AG09309 (cell line): ENCODE measurements around a stretch of chr2.

DNA sequence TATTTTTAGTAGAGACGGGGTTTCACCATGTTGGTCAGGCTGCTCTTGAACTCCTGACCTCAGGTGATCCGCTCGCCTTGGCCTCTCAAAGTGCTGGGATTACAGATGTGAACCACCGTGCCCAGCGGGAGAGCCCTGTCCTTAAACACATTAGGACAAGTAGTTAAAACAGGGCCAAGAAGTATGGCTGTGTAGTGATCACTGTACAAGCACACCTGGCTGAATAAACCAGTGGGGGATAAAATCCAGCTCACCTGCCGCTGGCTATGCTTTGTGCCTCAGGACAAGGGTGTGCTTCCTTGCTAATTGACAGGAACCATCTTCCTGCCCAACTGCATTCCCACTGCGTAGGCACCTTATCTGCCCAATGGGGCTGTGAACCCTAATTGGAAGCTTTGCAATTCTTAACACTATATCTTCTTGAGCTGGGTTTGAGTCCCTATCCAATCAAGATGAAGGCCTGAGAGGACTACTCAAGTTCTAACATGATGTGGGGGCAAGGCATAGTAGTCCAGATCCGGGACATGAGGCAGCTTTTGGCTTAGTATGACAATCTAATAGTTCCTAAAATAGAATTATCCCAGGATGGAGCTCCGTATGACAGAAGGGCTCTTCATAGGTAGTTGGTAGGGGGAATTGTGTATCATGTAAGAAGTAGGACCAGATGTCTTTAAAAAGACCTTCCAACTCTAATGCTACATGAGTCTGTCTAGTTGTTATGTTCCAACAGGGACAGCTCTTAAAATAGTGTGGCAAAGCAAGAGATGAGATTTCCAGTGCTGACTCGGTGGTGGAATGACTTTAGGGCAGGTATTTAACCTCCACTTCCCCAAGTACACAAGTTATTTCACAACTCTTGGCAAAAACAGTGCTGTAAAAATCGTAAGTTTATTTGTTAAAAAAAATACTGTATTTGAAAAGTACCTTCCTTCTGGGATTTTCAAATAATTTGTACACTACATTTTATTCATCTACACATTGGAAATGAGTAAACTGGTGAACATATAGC lies 2.2 kb upstream of the TMEM150A start:
- RRBS: no CpG with 5 or more reads among the region's 11 CpGs

GRCh38 chr2:85728861-85729535 lies 24.8 kb upstream of the ATOH8 start:
- RRBS: 2% methylated on average over 5 of the region's 17 CpGs

- RRBS: no CpG with 5 or more reads among the region's 7 CpGs
Observed at GRCh38 chr2:85766308-85766680, 12.5 kb downstream of the ATOH8 start.

GRCh38 chr2:85771777-85772945 lies 18.4 kb downstream of the ATOH8 start:
- RRBS: no CpG with 5 or more reads among the region's 48 CpGs

DNA sequence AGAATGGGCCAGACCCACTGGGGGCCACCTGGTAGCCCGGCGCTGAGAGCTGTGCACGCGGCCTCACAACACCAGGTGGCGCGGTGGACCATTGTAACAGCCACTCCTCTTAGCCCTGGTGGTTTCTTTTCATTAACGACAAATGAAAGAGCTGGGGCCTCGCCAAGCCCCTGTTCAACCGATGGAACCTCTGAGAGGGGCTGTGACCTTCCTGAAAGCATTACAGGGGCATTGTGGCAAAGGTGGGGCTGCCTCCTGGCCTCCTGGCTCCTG lies 61.4 kb downstream of the ST3GAL5 start:
- RRBS: no CpG with 5 or more reads among the region's 9 CpGs

- RRBS: no CpG with 5 or more reads among the region's 1 CpG
Observed at GRCh38 chr2:85996969-85997514, 108.3 kb upstream of the ST3GAL5 start.

- RRBS: 73% methylated on average over 3 of the region's 16 CpGs
Observed at GRCh38 chr2:86043870-86044611, 61.6 kb downstream of the POLR1A start.

DNA sequence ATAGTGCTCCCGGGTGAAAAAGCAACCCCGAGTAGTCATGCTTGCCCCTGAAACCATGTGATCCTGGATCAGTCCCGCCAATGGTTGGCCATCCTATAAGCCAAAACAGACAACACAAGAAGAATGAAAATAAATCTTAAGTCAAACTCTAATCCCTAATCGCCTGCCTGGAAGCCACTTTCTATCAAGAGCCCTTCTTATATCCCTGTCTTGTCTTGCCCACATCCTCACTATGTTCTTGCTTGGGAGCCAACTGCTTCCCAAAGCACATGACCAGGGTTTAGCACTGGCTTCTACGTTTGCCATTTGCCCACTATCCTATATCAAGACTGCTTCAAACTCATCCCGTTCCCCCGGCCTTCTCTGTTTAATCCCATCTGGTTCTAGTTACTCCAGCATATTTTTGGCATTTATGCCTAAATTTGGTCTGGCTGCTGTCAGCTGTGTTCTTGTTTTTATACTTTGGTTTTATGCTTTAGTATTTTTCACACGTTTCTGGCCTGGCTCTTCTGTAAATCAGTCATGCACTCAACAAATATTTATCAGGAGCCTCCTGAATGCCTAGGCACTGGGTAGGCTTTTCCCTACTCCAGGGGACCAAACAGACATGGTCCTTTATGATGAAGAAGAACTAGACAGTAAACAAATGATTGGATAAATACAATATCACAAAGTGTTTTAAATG lies 40.2 kb downstream of the POLR1A start:
- RRBS: no CpG with 5 or more reads among the region's 8 CpGs

DNA sequence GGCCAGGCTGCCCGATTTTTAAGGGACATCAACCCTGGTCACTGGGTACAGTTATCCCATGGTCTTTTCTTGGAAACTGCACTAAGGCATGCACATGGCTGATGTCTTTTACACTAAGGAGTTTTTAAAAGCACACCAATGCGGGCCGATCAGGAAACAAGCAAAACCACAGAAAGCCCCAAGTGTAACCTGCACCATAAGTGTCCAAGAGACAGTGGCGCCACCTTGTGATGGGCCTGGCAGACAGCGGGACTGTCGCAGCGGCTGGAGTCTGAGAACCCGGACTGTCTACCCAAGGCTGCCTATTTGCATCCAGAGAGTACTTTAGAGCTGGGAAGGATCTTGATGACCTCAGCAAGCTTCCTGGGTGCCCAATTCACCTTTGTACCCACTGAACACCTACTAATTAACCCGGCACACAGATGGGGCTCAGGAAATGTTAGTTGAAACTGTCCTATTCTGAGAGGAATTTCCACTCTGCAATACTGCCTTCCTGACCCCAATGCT lies 25.8 kb downstream of the POLR1A start:
- RRBS: no CpG with 5 or more reads among the region's 9 CpGs

DNA sequence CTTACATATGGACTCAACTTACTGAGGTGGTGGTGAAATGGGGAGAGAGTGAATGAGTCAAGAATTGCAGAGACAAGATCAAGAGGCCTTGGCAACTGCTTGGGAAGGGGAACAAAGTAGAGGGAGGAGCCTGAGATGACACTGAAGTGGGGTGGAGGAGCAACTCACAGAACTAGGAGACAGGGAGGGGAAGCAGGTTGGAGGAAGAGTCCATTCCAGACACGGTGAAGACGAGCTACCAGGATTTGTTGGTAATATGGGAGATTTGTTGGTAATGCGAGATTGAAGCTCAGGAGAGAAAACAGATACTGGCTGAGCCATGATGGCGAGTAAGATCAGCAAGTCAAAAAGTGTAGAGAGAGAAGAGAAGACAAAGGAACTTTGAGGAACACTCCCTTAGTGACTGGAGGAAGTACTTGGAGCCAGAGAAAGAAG lies 42.2 kb upstream of the KDM3A start:
- RRBS: no CpG with 5 or more reads among the region's 4 CpGs

DNA sequence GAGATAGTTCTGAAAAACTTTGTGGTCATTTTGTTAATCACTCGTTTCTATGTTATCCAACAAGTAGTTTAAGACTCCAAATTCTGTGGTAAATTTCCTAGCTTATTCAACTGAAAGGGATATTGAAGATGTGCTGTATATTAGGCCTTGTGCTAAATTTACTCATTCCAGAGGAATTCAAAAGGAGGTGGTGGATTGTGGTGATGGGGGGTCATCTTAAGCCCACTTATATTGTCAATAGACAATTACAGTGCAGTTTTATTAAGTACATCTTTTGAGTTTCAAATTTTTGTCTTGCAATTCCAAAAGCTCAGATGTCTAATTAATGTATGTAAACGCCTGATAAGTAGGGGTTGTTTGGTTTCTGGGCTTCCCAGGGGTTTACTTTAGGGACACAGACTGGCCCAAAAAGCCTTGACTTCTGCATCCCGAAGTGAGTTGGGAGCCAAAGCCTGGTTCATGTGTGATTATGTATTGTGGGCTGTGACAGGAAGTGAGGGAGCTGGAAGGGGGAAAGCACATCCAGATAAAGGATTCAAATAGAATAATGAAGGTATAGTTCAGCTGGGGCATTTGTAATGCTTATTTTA lies 8.1 kb downstream of the KDM3A start:
- RRBS: no CpG with 5 or more reads among the region's 3 CpGs

- RRBS: no CpG with 5 or more reads among the region's 9 CpGs
Observed at GRCh38 chr2:86483519-86484385, 42.6 kb downstream of the KDM3A start.

GRCh38 chr2:86603672-86604120 lies 20.0 kb downstream of the RNF103 start:
- RRBS: no CpG with 5 or more reads among the region's 3 CpGs

DNA sequence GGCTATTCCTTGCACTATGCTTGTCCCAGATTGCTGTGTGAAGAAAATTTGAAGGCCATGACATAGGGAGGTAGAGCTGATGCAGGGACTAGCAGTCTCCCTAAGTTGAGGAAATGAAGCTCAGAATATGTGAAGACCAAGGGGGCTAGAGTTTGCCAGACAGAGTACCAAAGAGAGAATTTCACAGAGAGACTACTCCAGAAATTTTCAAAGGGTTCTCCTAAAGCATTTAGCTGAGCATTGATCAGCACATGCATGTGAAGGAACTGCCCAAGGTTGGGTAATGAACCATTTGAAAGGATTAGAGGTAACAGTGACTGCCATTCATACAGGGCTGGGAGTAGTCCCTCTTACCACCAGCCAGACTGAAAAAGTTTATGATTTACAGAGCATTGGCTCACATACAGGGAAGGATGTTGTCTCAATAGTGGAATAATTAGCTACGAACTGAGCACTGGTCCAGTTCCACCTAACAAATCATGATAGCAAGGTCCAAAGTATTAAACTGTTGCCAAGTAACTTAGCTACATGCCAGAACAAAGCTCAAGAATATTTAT lies 25.4 kb upstream of the RNF103 start:
- RRBS: no CpG with 5 or more reads among the region's 1 CpG

GRCh38 chr2:86720909-86721397 lies 862 bp downstream of the RMND5A start:
- RRBS: no CpG with 5 or more reads among the region's 41 CpGs

DNA sequence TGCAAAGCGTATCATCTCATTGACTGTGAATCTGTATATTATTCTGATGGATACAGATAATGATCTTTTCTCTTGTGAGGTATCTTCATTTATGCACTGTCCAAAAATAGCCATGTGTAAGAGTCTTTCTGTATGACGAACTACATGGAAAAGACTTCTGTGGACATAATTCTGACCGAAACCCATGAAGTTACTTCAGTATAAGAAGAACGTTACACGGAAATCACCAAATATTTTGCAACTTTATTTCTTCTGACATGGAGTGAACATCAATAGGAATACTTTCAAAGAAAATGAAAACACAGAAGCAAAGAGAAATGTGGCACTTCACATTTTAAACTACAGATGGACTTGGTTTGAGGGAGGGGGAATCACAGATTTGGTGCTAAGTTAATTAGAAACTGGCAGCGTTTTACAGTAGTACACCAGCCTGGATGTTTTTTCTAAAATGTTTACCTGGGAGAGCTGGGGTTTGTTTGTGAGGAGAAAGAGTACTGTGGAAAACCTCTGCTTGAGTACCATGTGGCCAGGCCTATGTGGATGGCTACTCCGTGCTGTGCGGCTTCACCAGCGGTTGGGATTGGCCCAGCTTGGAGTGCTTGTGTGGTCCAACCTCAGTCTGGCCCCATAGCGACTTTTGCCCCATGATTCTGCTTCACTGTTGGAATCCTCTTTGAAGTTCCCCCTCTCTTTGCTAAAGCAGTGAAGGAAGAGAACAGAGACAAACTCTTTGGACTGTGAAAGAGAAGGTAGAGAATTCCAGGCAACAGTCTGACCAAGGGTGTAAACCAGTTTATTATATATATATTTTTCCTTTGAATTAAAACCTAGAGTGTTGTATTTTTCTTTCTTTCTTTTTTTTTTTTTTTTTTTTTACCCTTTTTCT lies 16.0 kb downstream of the CD8A start:
- RRBS: no CpG with 5 or more reads among the region's 10 CpGs

DNA sequence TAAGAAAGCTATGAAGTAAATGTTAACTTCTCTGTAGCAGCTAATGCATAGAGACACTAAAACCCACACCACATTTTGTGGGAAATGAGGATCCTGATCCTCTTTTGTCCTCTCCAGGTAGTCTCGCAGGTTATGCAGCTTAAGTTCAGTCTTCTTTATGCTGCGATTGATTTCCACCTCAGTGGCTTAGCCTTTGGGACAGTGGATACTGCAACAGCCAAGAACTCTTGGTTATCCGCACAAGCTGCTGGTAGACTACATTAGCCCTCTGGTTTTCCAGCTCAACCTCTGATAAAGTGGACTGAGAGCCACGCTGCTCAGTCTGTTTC lies 14.4 kb downstream of the CD8A start:
- RRBS: no CpG with 5 or more reads among the region's 4 CpGs

GRCh38 chr2:86788103-86788694 lies 2.5 kb downstream of the CD8A start:
- RRBS: no CpG with 5 or more reads among the region's 8 CpGs

DNA sequence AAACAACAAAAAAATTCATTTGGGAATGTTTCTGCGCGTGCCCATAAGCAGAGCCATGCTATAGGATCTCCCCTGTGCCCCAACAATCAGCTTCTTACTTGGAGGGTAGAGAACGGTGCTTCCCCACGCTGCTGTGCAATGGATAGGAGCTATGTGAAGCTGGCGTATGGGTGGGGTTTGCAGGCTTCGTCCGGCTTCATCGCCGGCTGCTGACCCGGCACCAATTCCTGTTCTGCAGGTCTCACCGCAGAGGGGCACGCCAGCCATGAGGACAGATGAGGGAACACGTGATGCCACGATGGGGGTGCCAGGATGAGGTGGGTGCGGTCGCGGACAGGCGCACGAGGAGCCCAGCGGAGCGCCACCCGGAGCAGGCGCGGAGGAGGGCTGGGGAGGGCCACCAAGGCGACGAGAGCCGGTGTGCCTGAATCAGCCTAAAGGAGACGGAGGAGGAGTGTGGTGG lies 16.7 kb upstream of the CD8A start:
- RRBS: 3% methylated on average over 6 of the region's 28 CpGs

DNA sequence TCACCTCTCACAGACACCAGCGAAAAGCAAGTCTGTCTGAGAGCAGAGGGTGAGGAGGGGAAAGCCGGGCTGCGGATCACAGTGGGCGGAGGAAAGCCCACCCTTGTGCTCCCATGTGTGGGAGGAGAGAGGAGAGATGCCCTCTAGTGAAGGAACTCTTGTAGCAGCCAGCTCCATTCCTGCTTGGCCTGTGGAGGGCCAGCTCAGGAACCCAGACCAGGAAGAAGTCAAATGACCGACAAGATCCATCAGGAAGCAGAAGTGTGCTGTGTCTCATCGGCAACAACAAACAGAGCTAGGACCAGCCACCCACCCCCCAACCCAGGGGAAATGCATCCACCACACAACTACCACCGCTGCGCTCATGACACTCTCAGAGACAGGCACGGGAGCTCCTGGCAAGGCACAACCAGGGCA lies 321.8 kb upstream of the PLGLB1 start:
- RRBS: no CpG with 5 or more reads among the region's 9 CpGs